SJCRH30 (cell line): Measurements from ENCODE around the gene RNF26.

GRCh38 chr11:119111452-119112057 lies 4.4 kb downstream of the C2CD2L start:
- RAMPAGE, long total RNA, result no peak

- RAMPAGE, long total RNA, result no peak
These were observed 731 bp downstream of the CBL start for GRCh38 chr11:119206466-119207673.

DNA sequence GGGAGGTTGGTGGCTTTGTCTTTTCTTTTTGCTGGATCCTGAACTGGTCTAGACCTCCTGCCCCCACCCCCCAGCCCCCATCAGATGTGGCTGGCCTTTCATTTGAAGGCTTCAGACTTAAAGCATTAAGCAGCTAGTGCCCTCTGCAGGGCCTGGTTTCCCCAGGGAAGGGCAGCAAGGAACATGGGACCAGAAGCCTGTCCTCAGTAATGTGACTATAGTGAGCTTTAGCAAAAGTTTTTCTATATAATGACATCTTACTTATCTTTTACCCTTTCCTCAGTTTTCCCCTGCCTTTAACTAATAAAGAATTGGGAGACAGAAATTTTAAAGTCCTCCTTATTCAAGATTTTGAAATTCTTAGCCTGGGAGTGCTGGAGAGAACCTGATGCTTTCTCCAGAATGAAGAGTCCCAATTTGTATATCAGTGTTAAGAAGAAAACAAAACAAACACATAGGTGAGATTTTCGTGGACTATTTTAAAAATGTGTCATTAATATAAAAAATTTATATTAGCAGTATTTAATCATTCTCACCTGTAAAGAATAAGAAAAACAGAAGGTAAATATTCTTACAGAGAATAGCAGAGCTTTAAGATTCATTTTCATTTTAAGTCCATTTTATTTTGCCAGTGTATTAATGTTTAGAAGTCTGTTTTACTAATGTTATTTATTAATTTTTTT lies 9.4 kb downstream of the MCAM start:
- RAMPAGE, long total RNA, result no peak

DNA sequence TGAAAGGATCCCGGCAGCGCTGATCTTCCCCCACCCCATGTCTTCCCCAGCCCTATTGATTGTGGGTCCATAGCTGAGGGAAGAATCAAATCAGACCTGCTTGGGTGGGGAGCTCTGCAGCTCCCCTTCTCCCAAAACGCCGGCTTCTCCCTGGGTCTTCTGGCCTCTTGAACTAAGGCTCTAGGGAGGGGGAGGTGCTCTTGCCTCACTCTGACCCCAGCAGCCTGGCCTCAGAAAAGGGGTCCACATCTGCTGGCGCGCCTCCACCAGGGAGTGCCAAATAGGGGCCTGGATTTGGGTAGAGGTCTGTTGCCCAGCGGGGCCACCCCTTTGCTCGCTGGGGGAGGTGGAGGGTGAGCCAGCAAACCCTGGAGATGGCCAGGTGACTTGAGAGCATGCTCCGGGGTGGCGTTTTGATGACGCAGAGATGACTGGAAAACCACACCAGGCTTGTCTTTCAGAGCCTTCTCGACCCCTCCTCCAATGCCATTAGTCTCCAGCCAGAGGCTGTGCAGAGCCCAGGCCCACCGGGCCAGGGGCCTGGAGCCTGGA lies 1.1 kb upstream of the MCAM start:
- RAMPAGE, long total RNA, result no peak

DNA sequence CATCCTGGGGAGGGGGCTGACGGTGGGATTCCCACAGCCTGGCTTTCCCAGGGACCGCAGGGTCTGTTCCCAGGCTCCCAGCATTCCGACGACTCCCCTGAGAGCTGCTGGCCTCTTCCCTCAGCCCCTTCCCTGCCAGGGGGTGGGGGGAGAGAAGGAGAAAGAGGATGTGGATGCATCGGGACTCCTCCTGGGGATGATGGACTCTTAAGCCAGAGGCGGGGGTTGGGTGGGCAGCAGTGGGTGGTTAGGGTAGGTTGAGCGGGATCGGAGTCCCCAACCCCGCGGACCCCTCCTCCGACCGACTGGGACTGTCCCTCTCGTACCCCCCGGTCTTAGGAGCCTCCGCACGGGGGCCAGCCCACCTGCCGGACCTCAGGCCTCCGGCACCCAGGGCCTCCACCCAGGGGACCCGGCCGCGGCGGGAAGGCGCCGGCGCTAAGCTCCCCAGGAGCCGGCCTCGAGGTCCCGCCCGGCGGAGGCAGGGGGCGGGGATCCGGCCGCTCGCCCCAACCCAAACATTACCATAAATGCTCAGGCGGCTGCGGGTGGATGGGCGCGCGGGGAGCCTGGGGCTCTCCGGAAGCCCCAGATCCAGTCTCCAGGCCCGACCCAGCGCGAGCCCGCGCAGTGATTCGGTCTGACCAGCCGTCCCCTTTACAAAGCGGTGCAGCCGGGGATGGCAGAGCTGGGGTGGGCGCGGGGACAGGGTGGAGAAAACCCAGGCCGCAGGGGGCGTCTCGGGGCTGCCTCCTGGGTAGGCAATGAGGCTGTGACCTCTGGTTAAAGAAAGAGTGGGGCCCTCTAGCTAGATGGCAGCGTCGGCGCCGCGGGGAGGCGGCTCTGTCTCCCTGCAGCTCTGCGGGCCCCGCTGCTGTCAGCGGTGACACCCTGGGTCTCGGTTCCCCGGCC lies 3.9 kb upstream of the MCAM start:
- RAMPAGE, long total RNA, result no peak

GRCh38 chr11:119334009-119334830 lies at the start of gene RNF26:
RNF26 (plus strand) TSS chr11:119334527.
- RAMPAGE, long total RNA, result no peak

DNA sequence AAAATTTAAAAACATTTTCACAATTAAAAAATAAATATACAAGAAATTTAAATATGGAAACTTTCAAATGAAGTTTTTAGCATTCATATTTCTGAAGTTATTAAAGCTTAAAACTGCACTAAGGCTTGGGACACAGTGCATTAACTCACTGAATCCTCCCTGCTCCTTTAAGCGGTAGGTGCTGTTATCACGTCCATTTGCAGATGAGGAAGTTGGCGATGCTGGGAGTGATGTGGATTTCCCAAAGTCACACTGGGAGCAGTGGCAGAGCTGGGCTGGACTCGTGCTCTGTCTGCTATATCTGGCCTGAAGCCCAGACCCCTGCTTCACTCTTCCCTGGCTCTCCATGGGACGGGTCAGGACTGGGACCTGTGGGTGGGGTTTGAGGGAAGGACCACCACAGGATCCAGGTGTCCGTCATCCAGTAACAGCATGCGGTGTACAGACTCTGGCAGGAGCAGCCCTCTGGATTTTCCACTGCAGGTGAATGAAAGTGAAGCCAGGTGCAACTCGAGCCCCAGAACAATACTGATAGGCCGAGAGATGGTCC lies 4.4 kb downstream of the USP2 start:
- RAMPAGE, long total RNA, result no peak

- RAMPAGE, long total RNA, result no peak
These were observed 69.4 kb upstream of the THY1 start for GRCh38 chr11:119492395-119492663.

- RAMPAGE, long total RNA, result no peak
These were observed 113.4 kb downstream of the NECTIN1 start for GRCh38 chr11:119615448-119616197.

GRCh38 chr11:119699001-119699843 lies 29.8 kb downstream of the NECTIN1 start:
- RAMPAGE, long total RNA, result no peak

DNA sequence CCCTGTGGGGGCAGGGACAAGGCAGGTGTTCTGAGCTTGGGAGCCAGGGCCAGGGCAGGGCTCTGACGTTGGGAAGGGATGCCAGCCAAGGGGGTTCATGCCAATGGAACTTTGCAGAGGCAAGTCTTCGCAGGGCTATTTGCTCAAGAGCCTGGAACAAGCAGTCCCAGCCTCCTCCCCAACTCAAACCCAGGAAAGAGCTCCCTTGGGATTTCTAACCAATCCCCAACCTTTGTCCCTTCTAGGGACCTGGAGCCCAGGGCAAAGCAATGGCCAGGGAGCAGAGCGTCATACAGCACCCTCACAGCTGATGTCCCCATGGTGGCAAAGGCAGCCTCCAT lies 144.0 kb downstream of the TRIM29 start:
- RAMPAGE, long total RNA, result no peak

GRCh38 chr11:120057557-120058614 lies 80.0 kb downstream of the TRIM29 start:
- RAMPAGE, long total RNA, result no peak

GRCh38 chr11:120091737-120092287 lies 46.1 kb downstream of the TRIM29 start:
- RAMPAGE, long total RNA, result no peak

DNA sequence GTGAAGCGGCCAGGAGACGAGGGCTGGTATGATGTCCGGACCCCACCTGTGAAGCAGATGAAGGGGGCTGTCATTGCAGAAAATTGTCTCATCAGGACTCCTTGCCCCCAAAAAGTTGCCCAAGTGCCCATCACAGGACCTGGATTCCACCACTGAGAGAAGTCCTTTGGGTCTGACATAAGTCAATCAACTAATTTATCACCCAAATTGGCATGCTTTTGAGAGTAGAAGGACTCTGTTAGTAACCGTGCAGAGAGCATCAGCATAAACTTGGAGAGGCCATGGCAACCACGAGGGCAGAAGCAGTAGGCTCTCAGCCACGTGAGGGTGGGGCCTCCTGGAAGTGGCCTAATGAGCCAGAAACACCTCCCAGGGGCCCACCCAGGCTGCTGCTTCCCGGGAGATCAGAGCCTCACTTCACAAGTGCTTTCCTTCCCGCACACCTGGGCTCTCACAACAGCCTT lies 17.3 kb downstream of the TRIM29 start:
- RAMPAGE, long total RNA, result no peak

DNA sequence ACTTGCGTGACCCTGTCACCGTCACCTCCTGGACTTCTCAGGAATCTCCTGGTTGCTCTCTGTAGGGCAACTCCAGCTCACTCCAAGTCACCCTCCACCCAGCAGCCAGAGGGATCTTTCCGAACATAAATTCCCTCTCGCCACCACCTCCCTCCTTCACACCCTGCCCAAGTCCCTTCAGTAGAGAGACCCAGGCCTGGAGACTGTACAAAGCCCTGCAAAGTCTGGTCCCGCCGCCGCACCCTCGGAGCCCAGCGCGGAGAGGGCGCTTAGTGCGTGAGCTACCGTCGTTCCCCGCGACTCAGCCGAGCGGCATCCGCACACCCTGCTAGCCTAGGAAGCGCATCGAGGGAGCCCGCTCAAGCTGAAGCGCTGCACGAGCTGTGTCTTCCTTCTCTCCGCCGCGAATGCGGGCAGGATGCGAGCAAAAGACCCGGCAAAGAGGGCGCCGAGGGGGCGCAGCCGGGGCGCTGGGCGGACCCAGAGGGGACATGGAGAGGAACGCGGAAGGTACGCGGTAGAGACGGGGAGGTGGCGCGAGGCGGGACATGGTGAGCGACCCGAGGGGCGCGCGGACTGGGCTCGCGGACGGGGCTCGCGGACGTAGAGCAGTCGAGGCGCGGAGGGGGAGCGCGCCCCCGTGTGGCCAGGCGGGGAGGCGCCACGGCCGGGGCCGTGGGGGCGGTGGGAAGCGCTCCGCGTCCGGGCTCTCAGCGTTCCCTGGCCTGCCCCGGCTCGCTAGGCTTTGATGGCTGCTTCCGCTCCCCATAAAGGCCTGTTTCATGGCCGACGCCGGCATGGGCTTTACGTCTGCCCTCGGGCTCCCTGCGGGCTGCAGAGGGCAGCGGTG lies 31.0 kb upstream of the TRIM29 start:
- RAMPAGE, long total RNA, result no peak

- RAMPAGE, long total RNA, result no peak
These were observed 7.4 kb downstream of the OAF start for GRCh38 chr11:120217855-120218984.

- RAMPAGE, long total RNA, result no peak
These were observed 3.3 kb downstream of the ARHGEF12 start for GRCh38 chr11:120339385-120340133.

GRCh38 chr11:120458013-120458458 lies 53.5 kb upstream of the GRIK4 start:
- RAMPAGE, long total RNA, result no peak

DNA sequence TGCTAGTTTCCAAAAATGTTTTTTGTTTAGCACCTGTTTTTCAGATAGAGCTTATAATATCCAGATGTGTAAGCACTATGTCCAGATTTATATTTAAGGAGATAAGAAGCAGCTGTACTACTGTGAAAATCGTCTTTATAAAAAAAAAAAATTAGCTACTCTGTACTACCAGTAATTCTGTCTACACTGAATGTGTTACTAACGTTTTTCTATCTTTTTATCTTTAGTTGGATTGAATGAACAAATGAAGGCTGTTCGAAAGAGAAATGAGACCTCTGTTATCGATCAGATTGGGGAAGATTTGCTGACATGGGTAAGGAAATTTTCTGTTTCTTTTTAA lies 51.1 kb upstream of the GRIK4 start:
- RAMPAGE, long total RNA, result no peak

GRCh38 chr11:120468791-120469687 lies 42.5 kb upstream of the GRIK4 start:
- RAMPAGE, long total RNA, result no peak